Pericardium fibroblast (primary cell): ENCODE data around the genes RBX1, PHF5A and MEI1.

DNA sequence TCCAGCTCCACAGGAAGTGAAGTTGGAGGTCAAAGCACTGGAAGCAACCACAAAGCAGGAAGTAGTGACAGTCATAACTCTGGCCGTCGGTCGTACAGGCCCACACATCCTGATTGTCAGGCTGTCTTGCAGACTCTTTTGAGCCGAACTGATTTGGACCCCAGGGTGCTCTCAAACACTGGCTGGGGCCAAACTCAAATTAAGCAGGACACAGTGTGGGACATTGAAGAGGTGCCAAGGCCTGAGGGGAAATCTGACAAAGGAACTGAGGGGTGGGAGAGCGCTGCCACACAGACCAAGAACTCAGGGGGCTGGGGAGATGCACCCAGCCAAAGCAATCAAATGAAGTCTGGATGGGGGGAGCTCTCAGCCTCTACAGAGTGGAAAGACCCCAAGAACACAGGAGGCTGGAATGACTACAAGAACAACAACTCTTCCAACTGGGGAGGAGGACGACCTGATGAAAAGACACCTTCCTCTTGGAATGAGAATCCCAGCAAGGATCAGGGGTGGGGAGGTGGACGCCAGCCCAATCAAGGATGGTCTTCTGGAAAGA, 80.3 kb upstream of the ADSL start:
- RAMPAGE, long total RNA: no peak

DNA sequence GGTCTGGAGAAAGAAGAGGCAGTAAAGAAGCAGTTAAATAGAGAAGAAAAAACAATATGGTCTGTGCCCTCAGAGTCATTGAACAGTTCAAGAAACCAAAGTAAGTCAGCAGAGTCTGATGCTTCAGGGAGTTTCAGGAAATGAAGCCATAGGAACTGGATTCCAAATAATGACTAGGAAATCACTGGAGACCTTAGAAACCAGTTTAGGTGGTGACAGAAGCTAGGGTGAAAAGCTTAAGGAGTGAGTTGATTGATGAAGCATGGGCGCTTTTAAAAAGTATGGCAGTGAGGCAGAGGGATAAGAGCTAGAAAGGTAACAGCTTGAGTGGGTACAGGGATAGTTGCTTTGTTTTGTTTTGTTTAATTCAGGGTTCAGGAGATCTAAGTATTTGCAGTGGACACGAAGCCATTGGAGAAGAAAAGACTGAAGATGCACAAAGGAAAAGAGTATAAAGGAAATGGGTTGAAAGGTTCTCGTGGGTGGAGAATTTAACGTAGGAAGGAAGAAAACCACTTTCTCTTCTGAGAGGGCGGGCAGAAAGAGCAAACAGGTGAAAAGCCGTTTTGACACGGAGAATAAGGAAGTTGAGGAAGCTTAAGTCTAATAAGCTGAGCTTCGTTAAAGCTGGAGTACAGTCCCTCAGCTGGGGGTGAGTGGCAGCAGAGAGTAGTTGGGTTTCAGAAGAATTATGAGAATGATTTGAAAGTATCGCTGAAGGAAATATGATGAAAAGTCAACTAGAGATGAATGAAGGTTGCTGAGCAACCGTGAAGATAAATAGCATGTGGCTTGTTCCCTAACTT, 14.8 kb downstream of the SGSM3 start:
- RAMPAGE, long total RNA: no peak

GRCh38 chr22:40387484-40388486, 17.4 kb downstream of the SGSM3 start:
- RAMPAGE, long total RNA: no peak

GRCh38 chr22:40543627-40544227, 92.8 kb downstream of the MRTFA start:
- RAMPAGE, long total RNA: no peak

- RAMPAGE, long total RNA: no peak
Observed at GRCh38 chr22:40651581-40652406, 15.3 kb upstream of the MRTFA start.

- RAMPAGE, long total RNA: no peak
Observed at GRCh38 chr22:40854835-40855515, 1.5 kb downstream of the ST13 start.

GRCh38 chr22:40951262-40951520, at the start of gene RBX1:
Gene RBX1, plus strand, starts transcription at chr22:40951378.
- RAMPAGE, long total RNA: start-site peak on the plus strand at chr22:40951370-40951396, 2,284 and 2,037 reads in 2 replicates

GRCh38 chr22:41003110-41003590, 52.0 kb downstream of the RBX1 start:
- RAMPAGE, long total RNA: no peak

- RAMPAGE, long total RNA: no peak
Observed at GRCh38 chr22:41098765-41099294, 6.4 kb downstream of the EP300 start.

DNA sequence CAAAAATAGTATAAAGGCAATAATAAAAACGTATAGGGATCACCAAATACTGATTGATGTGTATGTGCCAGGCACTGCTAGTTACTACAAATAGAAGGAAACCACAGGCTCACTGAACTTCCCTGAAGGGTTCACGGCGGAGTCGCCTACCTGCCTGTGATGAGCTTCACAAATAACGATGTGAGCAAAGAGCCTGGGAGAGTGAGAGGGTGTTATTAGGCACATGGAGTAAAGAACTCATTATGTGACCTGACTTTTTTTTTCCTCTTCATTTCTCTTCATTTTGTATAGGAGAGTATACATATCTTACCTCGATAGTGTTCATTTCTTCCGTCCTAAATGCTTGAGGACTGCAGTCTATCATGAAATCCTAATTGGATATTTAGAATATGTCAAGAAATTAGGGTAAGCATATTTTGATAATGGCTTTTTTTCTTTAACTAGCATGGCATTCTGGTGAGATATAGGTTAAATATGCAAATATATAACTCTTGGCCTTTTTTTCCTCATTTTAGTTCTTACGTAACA, 35.8 kb upstream of the L3MBTL2 start:
- RAMPAGE, long total RNA: no peak

- RAMPAGE, long total RNA: no peak
Observed at GRCh38 chr22:41232365-41233066, 8.2 kb downstream of the CHADL start.

GRCh38 chr22:41415157-41416003, 31.2 kb downstream of the TOB2 start:
- RAMPAGE, long total RNA: no peak

- RAMPAGE, long total RNA: no peak
Observed at GRCh38 chr22:41442006-41442833, 4.4 kb downstream of the TOB2 start.

DNA sequence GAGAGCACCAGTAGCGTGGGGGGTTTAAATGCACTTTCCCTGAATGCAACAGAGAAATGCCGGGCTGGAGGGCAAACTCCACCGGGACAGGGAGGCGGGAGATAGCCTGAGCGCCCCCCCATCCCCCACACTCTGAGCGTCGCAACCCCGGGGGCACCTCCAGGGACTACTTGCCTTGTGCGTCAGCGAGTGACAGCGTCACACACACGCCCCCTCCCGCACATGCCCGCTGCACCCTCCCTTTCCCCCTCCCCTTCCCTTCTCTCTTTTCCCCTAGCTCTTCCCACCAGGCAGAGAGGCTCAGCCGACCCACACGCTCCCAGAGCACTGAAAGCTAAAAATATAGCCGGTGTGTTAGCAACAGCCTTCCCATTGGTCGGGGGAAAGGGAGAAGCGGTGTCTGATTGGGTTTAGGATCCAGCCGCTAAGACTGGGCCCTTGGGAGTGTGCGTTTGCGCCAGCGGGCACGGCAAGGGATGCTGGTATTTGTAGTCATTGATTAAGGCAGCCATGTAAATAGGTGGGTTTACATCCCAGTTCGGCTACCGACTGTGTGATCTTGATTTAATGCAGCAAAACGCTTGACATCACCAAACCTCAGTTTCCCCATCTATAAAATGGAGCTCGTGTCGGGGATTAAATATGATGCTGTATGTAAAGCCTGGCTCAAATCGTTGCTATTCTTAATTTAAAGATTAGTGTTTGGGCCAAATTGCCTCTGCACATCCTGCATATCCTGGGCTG, 1.8 kb upstream of the TOB2 start:
- RAMPAGE, long total RNA: no peak

DNA sequence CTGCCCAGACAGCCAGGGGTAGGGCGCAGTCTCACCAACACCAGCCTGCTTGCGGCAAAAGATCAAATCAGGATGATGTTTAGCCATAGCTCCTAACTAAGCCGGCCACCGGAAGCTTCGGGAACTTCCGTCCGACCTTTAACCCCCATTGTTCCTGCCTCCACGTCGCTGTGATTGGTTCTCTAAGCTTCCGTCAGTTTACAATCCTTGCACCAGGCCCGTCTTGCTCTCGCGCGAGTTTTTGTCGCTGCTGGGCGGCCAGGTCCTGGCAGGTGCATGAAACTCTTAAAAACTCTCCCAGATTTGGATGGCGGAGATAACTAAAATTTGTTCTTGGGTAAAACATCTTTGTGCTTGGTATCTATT, at the start of gene PHF5A:
TSS of gene PHF5A (minus strand) at position 126 of the 366 bp plus-strand sequence.
- RAMPAGE, long total RNA: start-site peak on the minus strand centred at position 109 of the sequence, 33 bp wide, 447 and 25 reads in 2 replicates

GRCh38 chr22:41471695-41472197, 2.8 kb downstream of the ACO2 start:
- RAMPAGE, long total RNA: no peak

GRCh38 chr22:41528661-41529681, 15.3 kb downstream of the POLR3H start:
- RAMPAGE, long total RNA: no peak

GRCh38 chr22:41636395-41636923, 15.4 kb downstream of the XRCC6 start:
- RAMPAGE, long total RNA: no peak

- RAMPAGE, long total RNA: no peak
Observed at GRCh38 chr22:41699070-41699978, at the start of gene MEI1. Gene MEI1, plus strand, starts transcription at chr22:41699503.

DNA sequence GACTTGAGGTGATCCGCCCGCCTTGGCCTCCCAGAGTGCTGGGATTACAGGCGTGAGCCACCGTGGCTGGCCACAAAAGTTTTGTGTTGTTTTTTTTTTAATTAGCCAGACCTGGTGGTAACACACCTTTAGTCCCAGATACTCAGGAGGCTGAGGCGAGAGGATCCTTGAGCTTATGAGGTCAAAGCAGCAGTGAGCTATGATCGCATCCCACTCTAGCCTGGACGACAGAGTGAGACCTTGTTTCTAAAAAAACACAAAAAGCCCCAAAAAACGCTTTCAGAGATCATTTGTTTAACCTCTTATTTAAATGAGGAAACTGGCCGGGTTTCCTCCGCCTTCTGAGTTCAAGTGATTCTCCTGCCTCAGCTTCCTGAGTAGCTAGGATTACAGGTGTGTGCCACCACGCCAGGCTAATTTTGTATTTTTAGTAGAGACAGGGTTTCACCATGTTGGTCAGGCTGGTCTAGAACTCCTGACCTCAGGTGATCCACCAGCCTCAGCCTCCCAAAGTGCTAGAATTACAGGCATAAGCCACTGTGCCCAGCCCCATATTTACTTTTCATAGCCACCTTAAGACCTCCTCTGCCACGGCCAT, 47.1 kb upstream of the CCDC134 start:
- RAMPAGE, long total RNA: no peak